Left lobe of liver (tissue), 1 donor: ENCODE measurements around a stretch of chr5.

DNA sequence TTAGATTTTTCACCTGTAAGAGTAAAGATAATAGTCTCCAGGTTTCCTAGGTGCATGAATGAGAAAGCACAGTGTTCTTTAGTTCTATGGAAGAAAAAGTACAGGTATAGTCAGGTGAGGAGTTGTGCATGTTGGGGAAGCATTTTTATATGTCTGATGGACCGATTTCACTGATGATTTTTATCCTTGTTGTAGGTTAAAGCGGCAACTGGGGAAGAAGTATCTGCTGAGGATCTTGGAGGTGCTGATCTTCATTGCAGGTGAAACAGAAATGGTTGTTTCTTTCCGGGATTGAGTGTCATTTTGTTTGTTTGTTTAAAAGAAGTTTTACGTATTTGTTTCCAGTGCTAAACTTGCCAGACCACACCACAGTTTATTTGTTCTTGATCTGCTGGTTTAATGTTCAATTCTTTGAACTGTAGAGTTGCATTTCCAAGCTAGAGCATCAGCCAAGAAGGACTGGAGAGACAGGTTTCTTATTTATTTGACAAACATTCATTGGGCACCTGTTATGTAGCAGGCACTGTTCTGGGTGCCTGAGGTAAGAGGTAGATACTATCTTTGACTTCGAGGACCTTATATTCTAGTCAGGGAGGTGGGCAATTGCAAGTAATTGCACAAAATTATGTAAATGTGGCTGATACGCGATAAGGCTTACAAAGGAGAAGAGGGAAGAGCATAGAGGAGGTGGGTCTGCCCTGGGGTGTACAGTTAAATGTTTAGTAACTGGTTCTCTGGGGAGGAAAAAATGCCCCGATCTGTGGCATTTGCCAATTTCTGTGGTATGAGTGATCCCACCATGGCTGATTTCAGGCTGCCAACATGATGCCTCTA lies 45.0 kb downstream of the MCCC2 start:
- PRO-cap = no peak

DNA sequence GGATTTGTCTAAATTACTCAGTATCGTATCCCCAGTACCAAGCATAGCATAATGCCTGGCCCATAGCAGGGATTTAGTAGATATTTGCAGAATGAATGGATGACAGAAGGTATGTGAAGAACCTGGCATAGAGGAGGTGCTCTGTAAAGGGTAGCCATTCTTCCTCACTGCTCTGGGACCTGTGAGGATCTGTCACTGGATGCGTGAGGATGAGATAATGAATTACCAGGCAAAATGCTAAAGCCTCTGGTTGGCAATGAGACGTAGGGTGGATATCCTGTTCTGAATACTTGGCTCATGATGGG lies 172.6 kb downstream of the CARTPT start:
- PRO-cap = no peak

DNA sequence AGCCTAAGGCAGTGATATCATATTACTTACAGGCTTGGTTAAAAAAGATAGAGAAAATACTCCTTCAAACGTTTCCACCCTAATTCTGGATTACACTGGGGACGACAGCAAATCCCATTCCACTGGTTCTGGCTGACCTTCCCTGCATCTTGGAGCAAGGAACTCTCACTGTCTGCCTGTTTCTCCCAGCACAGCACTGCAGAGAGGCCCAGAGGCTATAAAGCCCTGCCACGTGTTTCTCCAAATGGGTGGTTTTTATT lies 34.4 kb downstream of the MAP1B start:
- PRO-cap = no peak

DNA sequence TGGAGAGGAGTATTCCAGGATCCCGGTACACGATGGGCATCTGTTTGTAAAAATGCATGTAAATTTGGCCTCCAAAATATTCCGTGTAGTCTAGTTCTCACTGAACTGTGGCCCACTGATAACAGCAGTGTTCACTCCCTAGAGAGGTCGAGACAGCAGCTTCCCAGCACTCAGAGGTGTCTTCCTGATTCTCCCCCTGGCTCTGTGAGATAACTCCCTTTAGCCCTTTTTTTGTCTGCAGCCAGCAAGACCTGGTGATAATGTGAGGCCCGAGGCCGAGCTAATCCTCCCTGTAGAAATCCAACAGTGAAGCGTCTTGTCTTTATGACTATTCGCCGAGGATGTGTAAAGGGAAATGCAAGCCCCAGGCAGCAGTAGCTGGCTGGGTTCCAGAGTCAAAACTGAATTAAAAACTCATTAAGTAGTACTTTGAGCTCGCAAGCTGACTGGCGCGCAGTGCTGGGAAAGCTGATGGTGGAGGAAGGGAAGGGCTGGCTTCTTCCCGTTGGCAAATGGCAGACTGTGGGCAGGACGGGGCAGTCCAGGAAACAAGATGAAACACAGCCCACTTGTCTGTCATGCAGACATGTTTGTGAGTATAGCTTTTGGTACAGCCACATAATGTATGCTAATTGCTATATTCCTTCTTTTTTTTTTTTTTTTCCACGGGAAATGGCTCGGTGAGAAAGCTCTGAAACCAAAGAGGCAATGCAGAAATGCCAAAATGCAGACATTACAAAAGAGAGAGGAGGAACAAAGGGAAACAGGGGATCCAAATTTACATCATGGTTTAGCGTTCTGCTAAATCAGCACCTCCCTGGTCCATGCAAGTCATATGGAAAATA lies 59.3 kb downstream of the MAP1B start:
- PRO-cap = no peak

- PRO-cap = no peak
Observed at GRCh38 chr5:72499597-72500344, 7.4 kb downstream of the ZNF366 start.

DNA sequence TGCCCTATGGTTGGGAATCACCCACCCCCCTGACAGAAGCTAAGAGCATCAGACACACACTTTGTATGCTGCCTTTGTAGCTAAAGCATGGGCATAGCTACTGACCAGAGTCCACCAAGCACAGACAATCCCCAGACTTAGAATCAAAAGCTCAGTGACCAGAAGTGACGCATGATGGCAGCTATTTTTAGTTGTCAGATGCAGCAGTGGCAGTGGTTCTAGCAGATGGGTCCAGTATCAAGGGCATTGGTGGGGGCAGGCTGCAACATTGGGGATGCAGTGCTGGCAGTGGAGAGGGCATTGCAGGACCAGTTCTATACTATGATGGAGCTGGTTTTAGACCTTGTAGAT lies 53.2 kb upstream of the ZNF366 start:
- PRO-cap = no peak

- PRO-cap = no peak
Observed at GRCh38 chr5:73213246-73214081, 40.5 kb downstream of the TMEM174 start.

- PRO-cap = no peak
Observed at GRCh38 chr5:73436465-73436798, 12.1 kb downstream of the FOXD1 start.

GRCh38 chr5:73564473-73564656 lies 1.1 kb downstream of the ANKRA2 start:
- PRO-cap = no peak

DNA sequence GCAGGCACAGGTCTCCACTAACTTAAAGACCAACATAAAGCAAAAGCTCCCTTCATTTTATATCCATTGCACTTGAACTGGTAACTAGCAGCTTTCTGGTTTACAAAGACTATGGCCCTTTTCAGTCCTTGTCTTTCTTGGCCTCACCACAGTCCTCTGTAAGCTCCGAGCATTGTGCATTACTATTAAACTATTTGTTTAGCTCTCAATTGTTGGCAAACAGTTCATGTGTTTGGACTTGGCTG lies 37.3 kb downstream of the ARHGEF28 start:
- PRO-cap = no peak

DNA sequence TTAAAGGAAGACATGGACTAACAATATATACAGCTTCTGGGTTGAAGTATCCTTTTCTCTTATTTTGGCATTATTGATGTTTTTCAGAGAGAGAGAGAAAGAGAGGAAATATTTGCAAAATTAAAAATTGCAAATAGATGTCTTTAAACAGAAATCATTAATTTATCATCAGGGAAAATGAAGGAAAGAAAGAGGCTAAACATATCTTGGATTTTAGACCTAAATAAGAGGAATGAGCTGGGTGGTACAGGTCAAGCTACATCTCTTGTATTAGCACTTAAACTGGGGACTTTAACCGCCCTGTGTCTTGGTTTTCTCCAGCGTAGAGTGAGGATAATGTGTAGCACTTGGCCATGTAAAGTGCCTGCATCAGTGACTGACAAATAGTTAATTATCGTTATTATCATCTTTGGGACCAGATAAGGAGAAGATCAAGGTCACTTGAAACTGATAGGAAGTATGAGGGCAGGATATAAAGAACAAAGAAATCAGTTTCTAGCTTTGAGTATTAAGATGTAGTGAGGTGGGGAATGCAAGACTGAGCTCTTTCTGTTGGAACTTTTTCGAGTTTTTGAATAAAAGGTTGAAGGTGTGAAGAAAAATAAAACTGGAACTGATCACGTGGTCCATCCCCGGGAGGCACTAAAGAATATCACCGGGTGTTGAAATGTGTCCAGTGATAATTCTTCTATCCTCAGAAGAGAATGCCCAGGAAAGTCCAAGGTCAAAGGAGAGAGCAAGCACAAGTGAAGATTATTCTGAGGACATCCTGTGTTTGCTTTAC lies 88.0 kb downstream of the ARHGEF28 start:
- PRO-cap = no peak

DNA sequence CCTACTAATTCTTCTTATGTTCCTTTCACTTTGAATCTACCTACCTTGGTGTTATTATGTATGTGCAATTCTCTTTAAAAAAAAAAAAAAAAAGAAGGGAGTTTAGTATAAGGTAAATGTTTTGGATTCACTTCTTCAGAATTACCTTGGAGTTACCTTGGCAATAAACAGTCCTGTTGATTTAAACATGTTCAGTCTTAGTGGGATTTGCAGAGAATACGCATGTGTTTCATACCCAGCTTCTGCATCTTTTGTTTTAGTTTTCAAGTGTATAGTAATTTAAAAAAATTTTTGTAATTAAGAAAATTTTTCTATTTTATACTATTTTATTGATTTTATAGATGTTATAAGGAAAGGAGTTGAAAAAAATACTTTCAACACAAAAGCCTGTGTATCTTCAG lies 187.8 kb downstream of the ARHGEF28 start:
- PRO-cap = no peak

GRCh38 chr5:73901470-73901987 lies 275.5 kb downstream of the ARHGEF28 start:
- PRO-cap = unidirectional peak, minus-strand start at chr5:73901572

GRCh38 chr5:74143649-74144228 lies 496.8 kb downstream of the ENC1 start:
- PRO-cap = no peak

GRCh38 chr5:74185758-74185996 lies 454.9 kb downstream of the ENC1 start:
- PRO-cap = no peak

DNA sequence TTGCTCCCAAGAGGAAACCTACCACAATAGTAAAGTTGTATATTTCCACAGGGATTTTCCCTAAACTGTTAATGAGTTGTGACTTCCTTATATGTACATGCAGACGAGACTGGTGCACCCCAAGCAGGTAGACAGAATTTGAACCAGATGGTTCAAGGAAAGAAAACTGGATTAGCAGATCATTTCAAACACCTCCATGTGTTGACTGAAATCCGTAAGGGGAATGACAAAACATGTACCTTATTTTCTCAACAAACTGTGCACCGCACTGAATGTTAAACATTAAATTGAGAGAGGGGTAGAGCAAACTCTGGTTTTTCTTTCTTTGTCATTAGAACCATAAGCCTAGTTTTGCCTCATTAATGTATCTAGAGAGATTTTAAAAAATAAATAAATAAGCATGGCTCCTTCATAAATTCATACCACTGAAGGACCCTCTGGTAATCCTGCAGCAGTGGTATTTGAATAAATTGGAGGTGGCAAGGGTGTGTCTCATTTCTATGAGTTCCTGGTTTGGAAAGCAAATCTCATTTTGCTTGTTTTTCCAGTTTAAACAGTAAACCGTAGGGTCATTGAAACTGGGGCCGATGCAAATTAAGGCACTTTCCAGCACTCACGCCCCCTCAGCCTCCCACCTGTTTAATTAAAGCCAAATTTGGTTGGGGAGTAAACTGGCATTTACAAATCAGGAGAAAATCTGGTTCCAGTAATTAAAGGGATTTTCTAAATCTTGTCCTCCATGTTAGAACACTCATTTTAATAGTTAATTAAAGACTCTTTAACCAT lies 51.0 kb downstream of the ENC1 start:
- PRO-cap = unidirectional peak, plus-strand start at position 102 of the sequence

- PRO-cap = no peak
Observed at GRCh38 chr5:74636210-74637051, 4.1 kb downstream of the ENC1 start.

DNA sequence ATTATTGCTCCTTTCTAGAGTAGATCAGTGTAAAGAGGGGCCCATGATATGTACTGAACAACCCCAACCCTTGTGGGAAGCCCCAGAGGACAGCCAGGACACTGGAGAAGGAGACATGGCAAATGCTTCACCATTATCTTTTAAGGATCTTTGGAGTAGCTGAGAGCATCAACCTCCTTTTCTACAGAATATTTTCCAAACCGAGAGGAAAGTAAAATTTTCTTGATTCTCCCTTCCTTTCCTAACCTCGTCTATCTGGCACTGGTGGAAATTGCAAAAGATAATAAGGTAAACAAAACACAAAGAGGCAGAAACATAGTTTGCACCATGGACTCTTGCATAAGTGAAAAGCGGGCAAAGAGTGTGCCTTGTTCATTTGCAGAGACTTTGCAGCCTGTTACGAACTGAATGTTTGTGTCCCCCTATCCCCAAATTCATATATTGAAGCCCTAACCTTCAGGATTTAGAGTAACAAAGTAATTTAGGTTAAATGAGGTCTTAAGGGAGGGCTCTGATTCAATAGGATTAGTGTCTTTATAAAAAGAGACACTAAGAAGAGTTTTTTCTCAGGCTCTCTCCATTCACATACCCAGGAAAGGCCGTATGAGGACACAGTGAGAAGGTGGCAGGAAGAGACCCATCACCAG lies 51.9 kb upstream of the FAM169A start:
- PRO-cap = bidirectional peak, plus-strand start at position 371 of the sequence, minus-strand start at position 253 of the sequence

- PRO-cap = unidirectional peak, plus-strand start at chr5:75050052
Observed at GRCh38 chr5:75049929-75050231, 2.5 kb downstream of the GCNT4 start.

DNA sequence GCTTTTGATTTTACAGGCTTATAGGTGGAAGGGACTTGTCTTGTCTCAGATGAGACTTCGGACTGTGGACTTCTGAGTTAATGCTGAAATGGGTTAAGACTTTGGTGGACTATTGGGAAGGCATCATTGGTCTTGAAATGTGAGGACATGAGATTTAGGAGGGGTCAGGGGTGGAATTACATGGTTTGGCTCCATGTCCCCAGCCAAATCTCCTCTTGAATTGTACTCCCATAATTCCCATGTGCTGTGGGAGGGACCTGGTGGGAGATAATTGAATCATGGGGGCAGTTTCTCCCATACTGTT lies 74.3 kb downstream of the ANKRD31 start:
- PRO-cap = no peak